UCH-1 (cell line): ENCODE measurements around the genes DUSP14 and SOCS7.

DNA sequence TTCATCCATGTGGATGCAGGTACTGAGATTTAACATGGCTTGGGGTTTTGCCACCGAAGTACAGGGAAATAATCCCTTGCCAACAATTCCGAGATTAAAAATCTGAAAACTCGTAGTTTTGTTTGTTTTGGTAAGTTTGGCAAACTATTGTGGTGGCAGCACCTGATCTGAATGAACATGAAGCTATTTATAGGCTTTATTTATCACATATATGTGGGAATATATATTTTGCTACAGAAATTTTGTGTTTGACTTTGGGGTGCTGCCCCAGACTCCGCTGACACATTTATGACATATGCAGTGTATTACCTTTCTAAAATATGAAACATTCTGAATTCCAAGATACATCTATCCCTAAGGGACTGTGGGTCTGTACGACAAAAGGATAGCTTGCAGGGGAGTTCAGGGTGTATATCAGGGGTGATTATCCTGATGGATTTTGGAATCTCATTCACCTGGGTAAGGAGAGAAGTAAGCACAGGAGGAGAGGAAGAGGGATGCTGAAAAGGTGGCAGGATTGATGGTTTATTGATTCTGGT lies 56.2 kb downstream of the AATF start:
- RRBS: no CpG with 5 or more reads among the region's 5 CpGs

DNA sequence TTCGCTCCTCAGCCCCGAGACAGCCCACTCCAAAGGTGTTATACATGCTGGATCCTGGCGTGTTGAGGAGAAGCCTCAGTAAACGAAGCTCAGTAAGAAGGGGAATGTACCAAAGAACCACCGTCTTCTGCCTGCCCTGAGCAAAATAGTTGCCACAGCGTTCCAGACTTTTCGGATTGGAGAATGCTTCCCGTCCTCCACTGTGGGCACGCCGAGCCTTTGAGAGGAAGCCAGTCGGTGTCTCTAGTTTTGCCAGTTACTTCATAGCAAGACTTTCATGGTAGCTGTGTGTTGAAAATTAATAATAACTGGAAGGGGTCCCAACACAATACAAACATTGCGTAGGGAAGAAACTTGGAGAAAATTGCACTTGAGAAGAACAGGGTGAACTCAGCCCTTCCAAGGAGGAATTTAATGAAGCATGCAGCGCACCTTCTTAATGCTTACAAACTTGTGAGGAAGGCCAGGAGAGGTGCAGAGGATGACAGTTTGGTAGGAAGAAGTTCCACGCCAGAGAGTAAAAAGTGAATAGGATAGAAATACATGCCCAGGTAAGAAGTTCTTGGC lies 15.9 kb upstream of the C17orf78 start:
- RRBS: no CpG with 5 or more reads among the region's 14 CpGs

GRCh38 chr17:37464918-37465611 lies 24.6 kb upstream of the DUSP14 start:
- RRBS: no CpG with 5 or more reads among the region's 10 CpGs

DNA sequence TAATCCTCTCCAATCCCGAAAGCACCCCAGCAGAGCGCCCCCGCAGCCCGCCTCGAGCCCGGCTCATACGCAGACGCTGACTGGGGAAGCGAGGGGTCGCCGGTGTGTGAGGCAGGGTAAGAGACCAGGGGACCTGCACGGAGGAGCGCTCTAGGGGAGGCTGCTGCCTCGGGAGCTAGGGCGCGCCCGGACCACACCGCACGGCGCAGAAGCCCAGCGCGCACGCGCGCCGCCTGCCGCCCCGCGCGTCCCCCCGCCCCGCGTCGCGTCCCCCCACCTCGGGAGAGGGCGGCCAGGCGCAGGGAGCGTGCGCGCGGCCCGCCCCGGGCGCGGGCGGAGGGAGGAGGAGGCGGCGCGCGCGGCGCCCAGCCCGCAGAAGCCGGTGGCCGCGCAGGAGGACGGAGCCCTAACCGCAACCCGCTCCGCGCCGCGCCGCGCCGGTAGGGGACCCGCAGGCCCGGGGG lies at the start of gene DUSP14:
TSS of gene DUSP14 (plus strand) at position 373 of the 464 bp plus-strand sequence.
- RRBS: no CpG with 5 or more reads among the region's 69 CpGs

GRCh38 chr17:37610308-37611486 lies 1.5 kb upstream of the SYNRG start:
- RRBS: no CpG with 5 or more reads among the region's 5 CpGs

GRCh38 chr17:37648552-37649339 lies 5.5 kb upstream of the DDX52 start:
- RRBS: no CpG with 5 or more reads among the region's 4 CpGs

DNA sequence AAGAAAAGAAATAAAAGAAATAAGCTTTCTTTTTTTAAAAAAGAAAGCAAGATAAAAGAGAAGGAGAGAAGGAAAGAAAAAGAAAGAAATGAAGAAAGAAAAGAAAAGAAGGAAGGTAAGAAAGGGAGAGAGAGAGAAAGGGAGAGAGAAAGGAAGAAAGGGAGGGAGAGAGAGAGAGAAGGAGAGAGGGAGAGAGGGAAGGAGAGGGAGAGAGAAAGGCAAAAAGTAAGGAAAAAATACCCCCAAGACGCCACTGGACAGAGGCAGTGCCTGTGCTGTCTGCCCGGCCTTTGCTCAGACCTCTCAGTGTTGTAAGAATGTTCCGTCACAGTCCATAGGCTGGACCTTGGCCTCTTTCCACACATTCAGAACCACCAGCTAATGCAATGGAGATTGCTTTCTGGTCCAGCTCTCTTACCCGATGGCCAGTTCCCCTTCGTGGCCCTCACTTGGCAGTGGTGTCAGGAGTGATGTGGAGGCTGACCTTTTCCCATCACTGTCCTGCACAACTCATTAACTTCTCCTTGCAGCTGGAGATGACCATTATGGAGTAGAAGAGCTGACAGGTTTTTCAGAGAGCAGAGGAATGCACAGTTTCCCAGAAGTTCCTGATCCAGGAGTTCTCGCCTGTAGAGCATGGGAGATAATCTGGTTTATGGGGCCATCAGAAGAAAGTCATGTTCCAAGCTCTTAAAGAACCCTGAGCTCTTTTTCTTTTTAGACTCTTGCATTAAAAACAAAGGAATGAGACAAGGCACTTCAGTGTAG lies 14.4 kb upstream of the HNF1B start:
- RRBS: no CpG with 5 or more reads among the region's 6 CpGs

- RRBS: no CpG with 5 or more reads among the region's 9 CpGs
These were observed 1.4 kb upstream of the MRPL45 start for GRCh38 chr17:38295647-38295989.

DNA sequence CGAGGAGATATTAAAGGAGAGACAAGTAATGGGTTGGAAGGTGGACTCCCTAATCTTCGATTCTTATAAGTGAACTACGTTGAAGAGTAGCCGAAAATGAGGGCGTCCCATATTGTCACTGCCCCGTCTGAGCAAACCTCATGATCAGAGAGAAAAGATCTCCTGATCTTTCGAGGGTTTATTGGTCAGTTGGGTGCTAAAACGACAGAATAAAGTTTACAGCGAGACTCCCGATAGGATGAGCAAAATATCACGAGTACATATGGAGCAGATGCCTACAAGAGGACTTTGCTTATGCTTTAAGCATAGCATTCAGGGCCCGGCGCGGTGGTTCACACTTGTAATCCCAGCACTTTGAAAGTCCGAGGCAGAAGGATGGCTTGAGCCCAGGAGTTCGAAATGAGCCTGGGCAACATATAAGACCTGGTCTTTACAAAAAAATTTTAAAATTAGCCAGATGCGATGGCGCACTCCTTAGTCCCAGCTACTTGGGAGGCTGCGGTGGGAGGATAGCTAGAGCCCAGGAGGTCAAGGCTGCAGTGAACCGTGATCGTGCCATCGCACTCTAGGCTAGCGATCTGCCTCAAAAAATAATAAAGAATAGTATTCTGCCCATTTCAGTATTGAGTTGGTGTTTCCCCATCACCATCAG lies 658 bp downstream of the MRPL45 start:
- RRBS: no CpG with 5 or more reads among the region's 23 CpGs

- RRBS: no CpG with 5 or more reads among the region's 123 CpGs
These were observed at the start of gene SOCS7 for GRCh38 chr17:38351348-38352559. Gene SOCS7 (plus strand): TSS chr17:38351844.

- RRBS: no CpG with 5 or more reads among the region's 18 CpGs
These were observed 21.1 kb downstream of the ARHGAP23 start for GRCh38 chr17:38449192-38449902.

- RRBS: no CpG with 5 or more reads among the region's 11 CpGs
These were observed 27.8 kb downstream of the ARHGAP23 start for GRCh38 chr17:38455858-38456708.

- RRBS: no CpG with 5 or more reads among the region's 47 CpGs
These were observed 27.6 kb downstream of the SRCIN1 start for GRCh38 chr17:38577898-38578744.

DNA sequence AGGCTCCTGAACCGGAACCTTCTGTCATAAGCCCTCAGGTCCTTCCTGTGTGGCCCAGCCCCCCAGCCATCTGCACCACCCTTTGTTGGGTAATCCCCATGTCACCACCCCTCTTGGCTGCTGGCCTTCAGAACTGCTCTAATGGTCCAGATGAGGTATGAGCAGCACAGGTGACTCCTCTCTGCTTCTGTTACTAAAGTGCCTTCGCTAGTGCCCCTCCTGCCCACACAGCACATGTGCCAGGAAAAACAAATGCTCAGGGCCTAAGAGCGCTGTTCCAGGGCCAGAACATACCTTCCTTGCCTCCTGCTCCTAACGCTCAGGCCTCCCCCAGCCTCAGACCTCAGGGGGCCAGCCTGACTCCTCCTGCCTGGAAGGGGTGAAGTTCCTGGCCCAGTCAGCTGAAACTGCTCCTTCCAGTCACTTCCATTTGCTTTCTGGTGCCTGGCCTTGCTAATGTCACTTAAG lies 14.4 kb downstream of the SRCIN1 start:
- RRBS: no CpG with 5 or more reads among the region's 4 CpGs

DNA sequence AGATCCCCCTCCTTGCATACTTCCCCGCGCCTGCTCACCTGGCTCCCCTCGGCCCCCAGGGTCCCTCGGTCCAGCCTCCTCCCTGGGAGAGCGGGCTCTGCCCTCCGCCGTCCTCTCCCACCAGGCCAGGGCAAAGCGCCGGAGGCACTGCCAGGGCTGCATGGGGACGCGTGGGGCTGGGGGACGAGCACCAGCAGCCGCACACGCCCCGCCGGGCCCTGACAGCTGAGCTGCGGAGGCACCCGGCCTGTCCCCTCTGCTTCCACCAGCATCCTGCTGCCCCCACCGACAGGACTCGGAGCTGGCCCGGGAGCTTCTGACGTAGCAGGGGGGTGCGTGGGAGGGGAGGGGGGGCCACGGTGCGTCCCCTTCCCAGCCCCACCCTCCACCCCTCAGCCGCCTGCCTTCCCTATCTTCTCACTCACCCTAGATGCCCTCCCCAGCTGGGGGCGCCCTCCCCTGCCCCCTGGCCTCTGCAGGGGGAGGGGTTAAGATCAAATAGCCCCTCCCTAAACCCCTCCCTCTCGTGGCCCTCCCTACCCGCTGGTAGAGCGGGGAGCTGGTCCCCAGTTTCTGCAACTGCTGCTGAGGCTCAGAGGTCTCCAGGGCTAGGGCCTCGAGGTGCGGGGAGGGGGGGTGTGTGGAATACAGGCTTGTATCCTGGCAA lies 1.2 kb downstream of the SRCIN1 start:
- RRBS: no CpG with 5 or more reads among the region's 32 CpGs

GRCh38 chr17:38606367-38606887 lies 675 bp upstream of the SRCIN1 start:
- RRBS: no CpG with 5 or more reads among the region's 52 CpGs

- RRBS: no CpG with 5 or more reads among the region's 8 CpGs
These were observed 2.1 kb upstream of the EPOP start for GRCh38 chr17:38676825-38677387.

GRCh38 chr17:38685535-38685915 lies 10.8 kb upstream of the EPOP start:
- RRBS: no CpG with 5 or more reads among the region's 13 CpGs

GRCh38 chr17:38701281-38701873 lies 3.7 kb upstream of the MLLT6 start:
- RRBS: no CpG with 5 or more reads among the region's 6 CpGs

GRCh38 chr17:38701874-38702911 lies 2.9 kb upstream of the MLLT6 start:
- RRBS: no CpG with 5 or more reads among the region's 100 CpGs